AG10803 (cell line): ENCODE data around the gene ARSB.

- RRBS, result 8% methylated on average over 3 of the region's 34 CpGs
Measured at GRCh38 chr5:77852269-77853337, 76.5 kb upstream of the TBCA start.

DNA sequence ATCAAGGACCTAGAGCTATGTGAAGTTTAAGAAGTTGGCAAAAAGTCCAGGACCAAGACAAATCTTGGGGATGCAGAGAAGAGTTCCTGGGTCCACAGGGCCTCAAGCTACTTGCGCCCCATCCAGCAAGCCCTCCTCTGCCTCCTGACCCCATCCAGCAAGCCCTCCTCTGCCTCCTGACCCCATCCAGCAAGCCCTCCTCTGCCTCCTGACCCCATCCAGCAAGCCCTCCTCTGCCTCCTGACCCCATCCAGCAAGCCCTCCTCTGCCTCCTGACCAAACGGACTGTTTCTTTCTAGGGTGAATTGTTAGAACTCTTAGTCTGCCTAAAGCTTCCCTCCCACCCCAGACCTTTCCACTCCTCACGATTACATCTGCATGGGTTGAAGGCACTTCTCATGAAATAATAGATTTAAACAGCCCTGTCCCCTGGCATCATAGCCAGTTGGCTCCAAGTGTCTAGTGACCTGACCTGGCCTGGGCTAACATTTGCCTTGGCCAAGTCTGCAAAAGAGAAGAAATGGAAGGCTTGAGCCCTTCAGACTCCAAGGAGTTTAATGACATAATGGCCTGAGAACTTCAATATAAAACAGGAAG, 218.5 kb upstream of the TBCA start:
- RRBS, result no CpG with 5 or more reads among the region's 3 CpGs

GRCh38 chr5:78475541-78476513, 115.4 kb downstream of the SCAMP1 start:
- RRBS, result no CpG with 5 or more reads among the region's 3 CpGs

GRCh38 chr5:78545035-78545281, 103.6 kb downstream of the LHFPL2 start:
- RRBS, result no CpG with 5 or more reads among the region's 6 CpGs

DNA sequence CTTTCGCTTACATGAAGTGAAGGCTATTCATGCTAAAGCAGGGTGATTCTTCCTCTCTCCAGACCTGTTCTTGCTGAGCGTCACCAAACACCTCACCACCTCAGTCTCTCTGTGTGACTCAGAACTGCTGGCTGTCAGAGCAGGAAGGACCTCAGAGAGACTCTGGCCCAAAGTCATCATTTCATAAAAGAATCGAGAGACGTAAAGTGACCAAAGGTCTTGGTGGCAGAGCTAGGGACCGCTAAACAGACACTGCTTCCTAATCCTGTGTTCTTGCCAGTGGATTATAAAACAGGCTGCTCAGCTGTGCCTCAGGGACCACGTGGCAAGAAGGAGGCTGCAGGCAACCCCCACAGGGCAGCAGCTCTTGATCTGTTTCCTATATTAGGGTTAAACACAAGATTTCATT, 73.8 kb downstream of the LHFPL2 start:
- RRBS, result no CpG with 5 or more reads among the region's 6 CpGs

DNA sequence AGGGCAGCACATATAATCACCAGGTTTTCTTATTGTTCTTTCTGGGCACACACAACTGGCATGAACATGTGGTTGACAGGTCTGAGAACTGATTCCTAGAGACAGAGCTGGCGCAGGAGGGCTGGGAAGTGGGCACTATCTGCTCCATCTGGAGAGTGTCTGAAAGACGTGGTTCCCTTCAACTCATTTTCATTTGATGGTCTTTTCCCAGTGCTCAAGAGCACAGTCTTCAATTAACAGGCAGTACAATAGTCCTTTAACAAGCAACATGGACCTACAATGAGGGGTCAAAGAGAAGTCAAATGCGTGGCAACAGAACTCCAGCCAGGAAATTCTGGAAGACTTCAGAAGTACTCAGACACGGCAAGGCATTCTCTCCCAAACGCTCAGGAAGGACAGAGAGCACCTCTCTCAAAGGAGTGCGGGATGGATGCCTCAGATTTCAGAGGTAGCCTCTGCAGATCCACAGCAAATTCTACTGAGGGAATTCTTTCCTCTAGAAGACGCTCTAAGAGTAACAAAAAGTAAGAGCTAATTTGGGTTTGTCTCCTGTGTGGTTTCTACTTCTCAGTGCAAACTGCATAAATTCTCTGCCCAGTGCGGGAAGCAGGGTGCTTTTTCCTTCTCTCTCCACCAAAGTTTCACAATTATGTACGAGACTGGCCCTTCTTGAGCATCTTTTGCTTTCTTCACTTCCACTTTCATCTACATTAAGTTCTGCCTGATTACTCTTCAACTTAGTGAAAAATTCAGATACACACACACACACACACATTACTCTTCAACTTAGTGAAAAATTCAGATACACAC, 56.5 kb downstream of the LHFPL2 start:
- RRBS, result no CpG with 5 or more reads among the region's 9 CpGs

DNA sequence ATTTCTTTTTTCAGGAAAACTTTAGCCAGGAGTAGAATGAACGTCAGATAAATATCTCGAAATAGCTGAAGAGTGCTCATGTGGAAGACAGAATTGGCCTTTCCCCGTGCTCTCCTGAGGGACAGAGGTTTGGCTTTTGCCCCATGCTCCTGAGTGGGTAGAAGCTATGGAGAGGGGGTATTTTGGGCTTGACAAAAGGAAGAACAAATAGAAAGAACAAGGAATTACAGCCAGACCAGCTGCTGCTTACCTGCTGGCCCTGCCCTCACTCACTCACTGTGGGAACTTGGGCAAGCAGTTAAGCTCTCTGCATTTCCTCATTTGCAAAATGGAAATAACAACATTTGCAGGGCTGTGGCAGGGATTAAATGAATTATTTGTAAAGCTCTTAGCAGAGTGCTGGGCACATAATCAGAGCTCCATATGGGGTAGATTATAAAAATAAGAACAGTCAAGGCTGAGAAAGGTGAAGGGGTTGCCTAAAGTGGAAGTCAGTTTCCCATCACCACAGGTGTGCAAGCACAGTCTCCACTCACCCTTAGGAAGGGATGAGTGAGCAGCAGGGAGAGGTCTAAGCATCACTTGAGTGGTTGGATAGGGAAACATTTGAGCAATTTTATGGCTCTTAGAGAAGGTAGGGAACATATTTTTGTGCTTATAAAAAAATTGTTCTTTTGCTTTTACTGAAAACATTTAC, 42.6 kb upstream of the LHFPL2 start:
- RRBS, result no CpG with 5 or more reads among the region's 3 CpGs

DNA sequence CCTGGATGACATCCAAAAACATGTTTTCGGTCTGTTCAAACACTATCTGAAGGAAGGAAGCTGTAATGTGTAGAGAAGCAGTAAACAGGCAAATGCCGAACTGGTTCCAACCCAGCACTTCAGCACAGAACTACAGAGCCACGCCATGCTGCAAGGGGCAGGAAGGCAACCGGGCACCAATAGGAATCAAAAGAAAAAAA, 12.2 kb downstream of the ARSB start:
- RRBS, result no CpG with 5 or more reads among the region's 4 CpGs

- RRBS, result 1% methylated on average over 45 of the region's 87 CpGs
Measured at GRCh38 chr5:78984901-78985700, at the start of gene ARSB. Gene ARSB (minus strand): TSS chr5:78985310.

DNA sequence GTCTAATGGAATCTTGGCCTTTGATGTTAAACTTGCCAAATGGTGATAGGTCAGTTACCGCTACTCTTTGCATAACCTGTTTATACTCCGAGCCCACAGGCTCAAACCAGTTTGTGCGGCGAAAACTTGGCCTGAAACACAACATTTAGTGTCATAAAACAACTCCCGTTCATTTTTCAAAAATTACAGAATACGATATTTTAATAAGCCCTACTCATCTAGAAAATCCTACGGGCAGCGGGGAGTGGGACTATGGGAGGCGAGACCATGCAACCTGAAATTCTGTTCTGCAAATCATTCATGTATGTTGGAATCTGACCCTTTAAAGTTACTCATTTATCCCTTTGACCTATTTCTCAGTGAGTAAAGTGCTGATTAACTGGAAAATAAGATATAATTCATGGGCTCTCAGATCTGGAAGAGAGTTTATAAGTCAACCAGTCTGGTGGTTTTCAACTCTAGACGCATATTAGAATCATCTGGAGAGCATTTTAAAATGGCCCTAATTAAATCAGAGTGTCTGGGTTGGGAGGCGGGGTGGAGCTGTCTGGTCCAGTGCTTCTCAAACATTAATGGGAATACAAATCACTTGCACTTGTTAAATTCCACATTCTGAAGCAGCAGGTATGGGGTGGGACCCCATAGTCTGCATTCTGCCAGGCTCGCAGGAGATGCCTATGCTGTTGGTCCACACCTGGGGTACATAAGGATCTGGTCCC, 38.4 kb downstream of the DMGDH start:
- RRBS, result no CpG with 5 or more reads among the region's 12 CpGs

DNA sequence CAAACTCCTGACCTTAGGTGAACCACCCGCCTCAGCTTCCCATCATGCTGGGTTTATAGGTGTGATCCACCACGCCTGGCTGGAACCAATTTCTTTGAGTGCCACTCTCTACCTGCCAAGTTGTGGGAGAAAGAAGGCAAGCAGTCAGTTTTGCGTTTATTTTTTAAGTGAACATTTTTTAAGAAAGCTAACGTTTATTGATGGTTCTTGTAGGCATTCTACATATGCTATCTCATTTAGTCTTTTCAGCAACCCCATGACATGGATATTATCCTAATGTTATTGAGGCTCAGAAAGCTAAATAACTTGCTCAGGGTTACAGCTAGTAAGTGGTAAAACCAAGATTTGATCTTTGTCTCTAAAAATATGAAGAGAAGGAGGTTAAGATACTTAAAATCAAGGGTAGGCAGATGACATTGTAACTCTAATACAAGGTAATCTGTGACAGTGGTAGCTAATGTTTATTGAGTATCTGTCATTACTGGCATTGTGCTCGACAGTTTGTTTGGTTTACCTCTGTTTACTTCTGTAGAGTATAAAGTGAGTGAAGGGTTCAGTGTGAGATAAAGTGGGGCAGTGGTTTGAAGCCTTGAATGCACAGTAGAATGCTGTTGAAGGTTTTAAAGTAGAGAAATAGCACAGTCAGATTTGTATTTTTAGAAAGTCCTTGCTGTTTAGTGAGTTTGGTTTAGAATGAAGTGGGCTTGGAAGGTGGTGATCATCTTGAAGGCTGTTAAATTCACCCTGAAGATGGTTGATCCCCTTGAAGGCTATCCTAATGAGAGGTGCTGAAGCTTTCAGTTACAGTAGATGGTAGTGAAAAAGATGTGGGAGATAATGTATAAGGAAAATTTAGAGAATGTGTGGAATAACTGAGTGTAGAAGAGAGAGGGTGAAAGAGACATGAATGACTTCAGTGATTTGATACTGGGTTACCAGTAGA, 15.7 kb downstream of the TENT2 start:
- RRBS, result no CpG with 5 or more reads among the region's 5 CpGs

- RRBS, result no CpG with 5 or more reads among the region's 10 CpGs
Measured at GRCh38 chr5:79663272-79663981, 26.2 kb upstream of the CMYA5 start.

GRCh38 chr5:79736269-79736925, 46.8 kb downstream of the CMYA5 start:
- RRBS, result no CpG with 5 or more reads among the region's 8 CpGs

DNA sequence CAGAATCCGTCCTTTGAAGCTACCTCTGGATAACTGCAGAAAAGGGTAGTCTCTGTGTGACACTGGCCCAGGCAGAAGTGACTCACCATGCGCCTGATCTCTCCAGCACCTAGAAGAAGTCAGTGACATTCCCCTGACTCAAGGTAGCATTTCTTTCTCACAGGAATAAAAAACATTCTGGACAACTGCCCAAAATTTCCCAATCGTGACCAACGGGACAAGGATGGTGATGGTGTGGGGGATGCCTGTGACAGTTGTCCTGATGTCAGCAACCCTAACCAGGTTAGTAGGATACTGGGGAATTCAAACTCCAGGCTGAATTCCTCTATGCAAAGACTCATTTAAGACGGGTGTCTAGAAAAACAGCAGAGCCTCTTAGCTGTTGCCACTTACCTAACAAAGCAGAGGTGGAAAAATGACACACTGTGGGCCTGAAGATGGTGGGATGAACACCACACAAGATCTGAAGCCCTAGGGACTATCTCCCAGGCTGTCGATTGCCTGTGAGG, 37.0 kb downstream of the THBS4 start:
- RRBS, result no CpG with 5 or more reads among the region's 6 CpGs

GRCh38 chr5:80147183-80147511, 108.7 kb downstream of the SERINC5 start:
- RRBS, result no CpG with 5 or more reads among the region's 5 CpGs

- RRBS, result no CpG with 5 or more reads among the region's 8 CpGs
Measured at GRCh38 chr5:80189641-80190362, 66.0 kb downstream of the SERINC5 start.

- RRBS, result no CpG with 5 or more reads among the region's 17 CpGs
Measured at GRCh38 chr5:80191616-80193033, 63.7 kb downstream of the SERINC5 start.

GRCh38 chr5:80568926-80569413, 1.1 kb downstream of the ANKRD34B start:
- RRBS, result 4% methylated on average over 7 of the region's 36 CpGs

DNA sequence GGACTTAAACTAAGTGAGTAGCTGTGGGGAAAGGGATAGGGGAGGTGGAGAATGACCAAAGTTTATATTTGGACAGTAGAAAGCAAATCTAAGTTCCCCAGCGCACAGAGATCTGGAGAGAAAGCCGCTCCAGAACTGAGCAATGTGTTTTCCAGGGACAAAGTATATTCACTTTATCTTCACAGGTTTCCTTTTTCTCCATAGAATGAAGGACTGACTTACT, 22.5 kb upstream of the MSH3 start:
- RRBS, result no CpG with 5 or more reads among the region's 2 CpGs

DNA sequence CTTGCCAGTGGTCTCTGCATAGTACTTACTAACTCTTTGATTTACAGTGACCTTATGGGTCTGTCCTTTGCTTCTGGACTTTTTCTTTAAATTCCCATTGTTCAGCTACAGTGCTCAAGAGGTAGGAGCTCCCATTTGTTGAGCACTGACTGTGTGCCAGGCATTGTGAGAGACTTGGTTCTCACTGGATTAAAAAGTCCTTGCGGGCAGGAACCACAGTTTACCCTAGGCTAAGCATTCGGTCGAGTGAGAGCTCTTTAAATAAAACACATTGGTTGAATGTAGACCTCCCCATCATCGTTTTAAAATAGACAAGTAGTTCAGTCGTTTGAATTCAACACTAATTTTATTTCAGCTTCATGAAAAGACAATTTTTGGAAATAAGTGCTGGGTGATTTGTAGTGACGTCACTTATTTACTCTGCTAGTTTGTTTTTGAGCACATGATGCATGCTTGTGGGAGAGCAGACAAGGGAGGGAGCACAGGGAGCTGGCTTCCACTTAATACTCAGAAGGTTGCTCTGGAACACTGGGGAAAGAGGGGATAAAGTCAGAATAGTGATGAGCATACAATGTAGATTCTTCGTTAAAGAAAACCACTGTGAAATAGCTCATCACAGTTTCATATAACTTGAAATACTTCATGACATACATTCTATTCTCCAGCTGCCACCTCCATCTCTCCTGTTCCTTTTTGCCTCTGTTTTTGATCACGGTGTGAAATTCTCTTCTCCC, 27.1 kb downstream of the RASGRF2 start:
- RRBS, result no CpG with 5 or more reads among the region's 8 CpGs